Measurements from ENCODE around the genes SIDT1 and TIGIT.

- PRO-cap, 4 experiments: no peak in any of the 4 experiments
- RAMPAGE, long total RNA, 2 experiments: no peak in any of the 2 experiments
Measured at GRCh38 chr3:113247806-113248120, 36.4 kb downstream of the BOC start.

DNA sequence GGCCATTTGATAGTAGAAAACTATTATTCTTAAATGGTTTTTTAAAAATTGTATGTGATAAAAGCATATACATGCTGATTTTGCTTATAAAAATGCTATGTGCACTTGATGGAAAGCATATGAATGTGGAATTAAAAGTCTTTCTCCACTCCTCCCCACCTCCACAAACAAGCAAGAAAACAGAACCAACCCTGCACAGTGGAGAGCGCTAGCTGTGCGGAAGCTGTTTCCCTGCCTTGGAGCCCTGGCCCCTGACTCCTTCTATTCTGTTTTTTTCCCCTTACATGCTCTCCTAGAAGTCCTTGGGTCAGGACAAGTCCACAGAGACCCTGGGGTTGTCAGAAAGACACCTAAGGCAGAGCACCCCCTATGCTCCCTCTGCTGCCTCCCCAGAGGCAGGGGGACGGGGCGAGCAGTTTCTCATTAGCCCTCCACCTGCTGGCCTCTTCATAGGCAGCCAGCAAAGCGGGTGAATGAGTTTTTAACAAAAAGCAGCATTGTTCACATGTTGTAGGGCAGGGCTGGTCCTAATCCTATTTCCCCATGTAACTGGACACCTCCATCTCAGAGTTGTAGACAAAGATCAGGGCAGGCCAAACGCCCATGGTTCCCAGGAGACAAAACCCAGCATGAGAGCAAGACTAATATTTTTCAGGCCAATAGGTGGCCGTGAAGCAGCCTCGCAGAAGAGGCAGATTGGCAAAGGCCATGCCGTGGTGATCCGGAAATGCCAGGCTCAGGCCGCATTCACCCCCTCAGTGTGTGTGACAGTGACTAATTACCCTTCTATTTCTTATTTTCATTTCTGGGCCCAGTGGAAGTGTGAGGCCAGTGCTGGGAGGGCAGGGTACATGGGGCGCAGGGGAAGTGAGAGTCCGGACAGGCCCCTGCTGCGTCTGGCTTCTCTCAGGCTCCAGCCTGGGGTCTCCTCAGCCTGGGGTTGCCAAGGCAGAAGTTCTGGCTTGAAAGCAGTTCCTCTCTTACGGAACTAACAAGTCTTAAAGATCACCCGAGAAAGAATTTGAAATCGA lies 64.5 kb downstream of the BOC start:
- PRO-cap, 4 experiments: peak in 1 of 4 experiments; most common plus-strand start position 814 of the sequence (in 1)
- RAMPAGE, long total RNA, 2 experiments: no peak in any of the 2 experiments

GRCh38 chr3:113488833-113489427 lies 26.0 kb downstream of the SPICE1 start:
- PRO-cap, 4 experiments: no peak in any of the 4 experiments
- RAMPAGE, long total RNA, 2 experiments: no peak in any of the 2 experiments

DNA sequence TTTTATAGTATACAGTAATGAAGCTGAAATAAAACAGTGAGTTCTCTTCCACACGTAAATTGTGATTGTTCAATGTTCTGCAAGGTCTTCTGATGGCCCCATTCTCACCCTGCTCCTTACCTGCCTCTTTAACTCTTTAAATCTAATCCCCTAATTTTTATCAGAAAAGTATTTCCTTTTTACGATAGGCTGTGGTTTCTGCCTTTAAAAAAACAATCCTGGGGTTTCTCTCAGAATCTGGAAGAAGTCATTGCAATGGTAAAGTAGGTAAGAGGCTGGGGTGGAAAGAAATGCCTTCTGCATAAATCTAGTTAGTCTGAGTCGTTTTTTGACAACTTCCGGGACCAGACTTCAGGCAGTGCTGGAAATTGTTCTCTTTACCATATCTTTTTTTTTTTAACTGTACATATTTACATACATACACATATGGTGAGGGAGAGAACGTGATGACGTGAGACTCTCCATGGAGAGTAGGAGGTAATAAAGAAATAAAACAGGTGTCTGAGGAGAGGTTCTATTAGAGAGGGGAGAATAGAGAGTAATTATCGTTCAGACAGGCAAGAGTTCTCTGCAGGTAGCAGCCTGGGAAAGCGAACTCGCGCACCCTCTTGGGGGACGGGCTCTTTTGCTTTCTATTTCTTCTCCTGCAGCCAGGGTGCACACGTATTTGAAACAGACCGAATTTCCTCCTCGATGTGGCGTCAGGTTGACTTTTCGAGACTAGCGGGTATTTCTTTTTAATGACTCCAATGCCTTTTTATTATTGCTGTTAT lies at the start of gene SIDT1:
Gene SIDT1, plus strand, starts transcription at position 664 of the 773 bp plus-strand sequence.
- PRO-cap, 4 experiments: peak in 3 of 4 experiments; most common plus-strand start position 664 of the sequence (in 2); most common minus-strand start position 570 of the sequence (in 2)
- RAMPAGE, long total RNA, 2 experiments: no peak in any of the 2 experiments

DNA sequence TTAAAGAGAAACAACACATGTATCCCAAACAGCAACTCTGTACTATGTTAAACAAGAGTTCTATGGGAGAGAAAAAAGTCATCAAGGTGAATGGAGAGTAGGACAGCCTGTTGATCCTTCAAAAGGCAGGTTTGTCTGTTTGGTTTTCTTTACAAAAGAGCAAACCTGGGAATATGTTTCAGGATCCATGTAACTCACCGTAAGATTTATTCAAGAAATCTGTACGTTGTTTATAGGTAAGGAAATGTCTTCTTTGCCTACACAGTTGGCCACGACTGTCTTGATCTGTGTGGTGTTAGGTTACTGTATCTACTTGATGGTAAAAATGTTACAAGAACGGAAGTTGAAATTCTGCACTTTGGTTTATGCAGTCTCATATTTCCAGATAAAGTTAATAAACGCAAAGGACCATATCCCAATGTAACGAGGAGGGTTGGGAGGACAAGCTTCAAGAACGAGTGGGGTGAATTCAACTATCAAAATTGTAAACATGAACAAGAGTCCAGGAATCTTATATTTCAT lies 1.1 kb downstream of the USF3 start:
- PRO-cap, 4 experiments: peak in 3 of 4 experiments; most common plus-strand start position 418 of the sequence (in 3); most common minus-strand start position 277 of the sequence (in 1)
- RAMPAGE, long total RNA, 2 experiments: no peak in any of the 2 experiments

DNA sequence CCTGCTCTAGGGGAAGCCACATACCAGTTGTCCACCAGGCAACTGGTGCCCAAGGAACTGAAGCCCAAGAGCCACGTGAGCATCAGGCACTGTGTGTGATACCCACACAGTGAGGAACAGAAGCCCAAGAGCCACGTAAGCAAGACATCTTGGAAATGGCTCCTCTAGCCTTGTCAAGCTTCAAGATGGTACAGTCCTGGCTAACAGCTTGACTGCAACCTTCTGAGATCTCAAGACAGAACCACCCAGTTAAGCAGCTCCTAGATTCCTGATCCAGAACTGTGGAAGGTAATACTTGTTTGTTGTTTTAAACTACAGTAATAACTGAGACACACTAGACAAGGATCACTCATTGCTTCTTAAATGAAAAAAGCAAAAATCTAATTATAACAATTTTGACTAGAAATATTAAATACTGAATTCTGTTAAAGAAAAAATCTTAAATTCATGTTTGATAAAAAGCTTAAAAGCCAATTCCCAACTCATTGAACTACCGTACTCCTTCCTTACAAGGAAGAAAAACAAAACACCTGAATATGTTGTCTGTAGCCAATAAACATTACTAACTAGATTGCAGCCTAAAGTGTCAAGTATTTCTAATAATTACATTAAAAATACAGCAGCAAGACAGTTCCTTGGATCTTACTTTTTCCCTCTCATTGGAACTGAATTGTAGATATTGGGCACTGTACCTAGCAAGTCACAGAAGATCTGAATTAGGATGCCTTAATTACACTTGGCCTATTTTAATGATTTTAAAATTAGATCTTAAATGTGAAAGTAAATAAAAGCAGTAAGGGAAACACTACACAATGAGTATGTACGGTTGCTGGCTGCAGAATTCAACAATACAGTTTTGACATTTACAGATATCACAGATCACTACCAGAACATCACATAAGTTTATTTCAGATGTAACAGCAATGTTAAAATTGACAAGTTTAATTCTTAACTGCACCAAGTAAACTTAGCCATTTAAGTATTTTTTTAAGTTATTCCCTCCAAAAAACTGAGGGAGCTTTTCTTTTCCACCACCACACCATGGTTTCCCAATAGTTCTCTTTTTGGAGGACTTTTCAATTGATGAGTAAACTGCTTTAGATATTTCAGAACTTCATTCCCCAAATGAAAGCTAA lies 22.0 kb upstream of the USF3 start:
- PRO-cap, 4 experiments: no peak in any of the 4 experiments
- RAMPAGE, long total RNA, 2 experiments: no peak in any of the 2 experiments

GRCh38 chr3:113754473-113754912 lies 7.7 kb downstream of the ATP6V1A start:
- PRO-cap, 4 experiments: peak in 1 of 4 experiments; most common minus-strand start chr3:113754656 (in 1)
- RAMPAGE, long total RNA, 2 experiments: no peak in any of the 2 experiments

- PRO-cap, 4 experiments: no peak in any of the 4 experiments
- RAMPAGE, long total RNA, 2 experiments: no peak in any of the 2 experiments
Measured at GRCh38 chr3:113948806-113949107, 944 bp downstream of the ZDHHC23 start.

- PRO-cap, 4 experiments: peak in 4 of 4 experiments; most common plus-strand start chr3:113969260 (in 3); most common minus-strand start chr3:113969099 (in 1)
- RAMPAGE, long total RNA, 2 experiments: no peak in any of the 2 experiments
Measured at GRCh38 chr3:113968855-113969398, 21.1 kb downstream of the ZDHHC23 start.

- PRO-cap, 4 experiments: peak in 2 of 4 experiments; most common plus-strand start chr3:114231851 (in 2); most common minus-strand start chr3:114231755 (in 1)
- RAMPAGE, long total RNA, 2 experiments: no peak in any of the 2 experiments
Measured at GRCh38 chr3:114231638-114232036, 5.7 kb downstream of the ZNF80 start.

DNA sequence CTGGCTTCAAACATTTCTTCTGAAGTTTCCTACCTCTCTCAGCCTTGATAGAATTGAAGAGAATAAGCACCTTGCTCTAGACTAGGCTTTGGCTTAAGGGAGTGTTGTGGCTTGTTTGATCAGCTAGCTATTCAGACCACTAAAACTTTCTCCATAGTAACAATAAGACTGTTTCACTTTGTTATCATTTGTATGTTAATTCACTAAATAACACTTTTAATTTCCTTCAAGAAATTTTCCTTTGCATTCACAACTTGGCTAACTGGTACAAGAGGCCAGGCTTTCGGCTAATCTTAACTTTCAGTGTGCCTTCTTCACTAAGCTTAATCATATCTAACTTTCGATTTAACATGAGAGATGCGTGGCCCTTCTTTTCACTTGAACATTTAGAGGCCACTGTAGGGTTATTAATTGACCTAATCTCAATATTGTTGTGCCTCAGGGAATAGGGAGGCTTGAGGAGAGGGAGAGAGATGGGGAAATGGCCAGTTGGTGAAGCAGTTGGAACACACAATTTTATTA lies 8.0 kb upstream of the TIGIT start:
- PRO-cap, 4 experiments: no peak in any of the 4 experiments
- RAMPAGE, long total RNA, 2 experiments: no peak in any of the 2 experiments

GRCh38 chr3:114293419-114294482 lies at the start of gene TIGIT:
TSS of gene TIGIT (plus strand) at chr3:114294028.
- PRO-cap, 4 experiments: no peak in any of the 4 experiments
- RAMPAGE, long total RNA, 2 experiments: start-site peak on the plus strand in 1 of 2 experiments, at chr3:114293996-114294043 at its widest, 6 reads per replicate

GRCh38 chr3:114564952-114566186 lies 271.5 kb downstream of the TIGIT start:
- PRO-cap, 4 experiments: no peak in any of the 4 experiments
- RAMPAGE, long total RNA, 2 experiments: no peak in any of the 2 experiments

DNA sequence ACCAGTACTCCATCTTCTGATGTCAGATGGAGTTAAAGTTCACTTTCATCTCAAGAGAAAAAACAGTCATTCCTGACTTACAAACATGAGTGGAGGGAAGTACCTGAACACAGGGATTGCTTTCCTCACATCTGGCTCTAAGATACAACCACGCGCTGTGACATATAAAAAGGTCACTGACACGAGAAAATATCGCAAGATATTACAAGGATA lies 424.5 kb downstream of the TIGIT start:
- PRO-cap, 4 experiments: peak in 4 of 4 experiments; most common plus-strand start position 128 of the sequence (in 3); most common minus-strand start position 139 of the sequence (in 4)
- RAMPAGE, long total RNA, 2 experiments: no peak in any of the 2 experiments

DNA sequence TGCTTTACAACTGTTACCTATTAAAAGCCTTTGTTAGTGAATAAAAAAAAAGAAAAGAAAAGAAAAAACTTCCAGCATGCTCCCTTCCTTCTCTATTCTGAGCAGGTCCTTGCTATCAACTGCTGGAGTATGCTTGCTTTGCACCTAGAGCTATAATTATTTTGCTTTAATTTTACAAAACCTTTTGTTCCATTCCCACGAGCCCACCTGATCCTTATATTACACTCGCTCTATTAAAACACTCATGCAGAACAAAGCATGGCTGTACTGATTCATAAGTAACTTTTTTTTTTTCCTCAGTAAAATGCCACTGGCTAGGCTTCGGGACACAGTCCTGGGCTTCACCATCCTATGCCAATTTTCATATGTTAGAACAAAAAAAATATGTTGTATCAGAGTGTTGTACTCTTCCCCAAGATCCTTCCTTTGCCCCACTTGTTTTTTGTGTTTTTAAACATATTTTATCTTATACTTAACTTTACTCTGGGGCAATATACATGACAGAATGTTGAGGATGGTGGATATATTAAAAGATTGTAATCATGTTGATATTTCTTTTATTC lies 372.1 kb downstream of the ZBTB20 start:
- PRO-cap, 4 experiments: no peak in any of the 4 experiments
- RAMPAGE, long total RNA, 2 experiments: no peak in any of the 2 experiments

- PRO-cap, 4 experiments: no peak in any of the 4 experiments
- RAMPAGE, long total RNA, 2 experiments: no peak in any of the 2 experiments
Measured at GRCh38 chr3:114863729-114864160, 283.3 kb downstream of the ZBTB20 start.

DNA sequence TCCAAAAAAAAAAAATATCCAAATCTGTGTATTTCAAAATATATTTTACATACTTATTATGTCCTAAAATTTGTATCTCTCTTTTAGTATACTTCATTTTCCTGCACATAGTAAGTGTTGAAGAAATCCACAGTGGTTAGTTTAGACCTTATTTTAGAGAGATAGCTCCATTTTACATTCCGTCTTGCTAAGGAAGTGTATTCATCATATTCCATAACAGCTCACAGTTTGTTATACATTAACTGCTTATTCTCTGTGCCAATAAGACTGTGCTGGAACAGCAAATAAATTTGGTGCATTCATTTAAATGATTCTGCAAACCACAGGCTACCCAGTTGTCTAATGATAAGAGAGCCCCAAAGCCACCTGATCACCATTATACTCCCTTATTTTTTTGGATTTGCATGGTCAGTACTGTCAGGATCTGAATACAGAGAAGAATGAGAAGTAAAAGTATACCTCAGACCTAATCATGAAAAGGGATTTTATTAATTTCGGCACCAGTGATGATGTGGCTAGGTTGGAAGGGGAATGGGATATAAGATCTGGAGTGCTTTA lies 255.0 kb downstream of the ZBTB20 start:
- PRO-cap, 4 experiments: peak in 2 of 4 experiments; most common plus-strand start position 306 of the sequence (in 1); most common minus-strand start position 225 of the sequence (in 1)
- RAMPAGE, long total RNA, 2 experiments: no peak in any of the 2 experiments

GRCh38 chr3:115085123-115085750 lies 61.9 kb downstream of the ZBTB20 start:
- PRO-cap, 4 experiments: no peak in any of the 4 experiments
- RAMPAGE, long total RNA, 2 experiments: no peak in any of the 2 experiments

DNA sequence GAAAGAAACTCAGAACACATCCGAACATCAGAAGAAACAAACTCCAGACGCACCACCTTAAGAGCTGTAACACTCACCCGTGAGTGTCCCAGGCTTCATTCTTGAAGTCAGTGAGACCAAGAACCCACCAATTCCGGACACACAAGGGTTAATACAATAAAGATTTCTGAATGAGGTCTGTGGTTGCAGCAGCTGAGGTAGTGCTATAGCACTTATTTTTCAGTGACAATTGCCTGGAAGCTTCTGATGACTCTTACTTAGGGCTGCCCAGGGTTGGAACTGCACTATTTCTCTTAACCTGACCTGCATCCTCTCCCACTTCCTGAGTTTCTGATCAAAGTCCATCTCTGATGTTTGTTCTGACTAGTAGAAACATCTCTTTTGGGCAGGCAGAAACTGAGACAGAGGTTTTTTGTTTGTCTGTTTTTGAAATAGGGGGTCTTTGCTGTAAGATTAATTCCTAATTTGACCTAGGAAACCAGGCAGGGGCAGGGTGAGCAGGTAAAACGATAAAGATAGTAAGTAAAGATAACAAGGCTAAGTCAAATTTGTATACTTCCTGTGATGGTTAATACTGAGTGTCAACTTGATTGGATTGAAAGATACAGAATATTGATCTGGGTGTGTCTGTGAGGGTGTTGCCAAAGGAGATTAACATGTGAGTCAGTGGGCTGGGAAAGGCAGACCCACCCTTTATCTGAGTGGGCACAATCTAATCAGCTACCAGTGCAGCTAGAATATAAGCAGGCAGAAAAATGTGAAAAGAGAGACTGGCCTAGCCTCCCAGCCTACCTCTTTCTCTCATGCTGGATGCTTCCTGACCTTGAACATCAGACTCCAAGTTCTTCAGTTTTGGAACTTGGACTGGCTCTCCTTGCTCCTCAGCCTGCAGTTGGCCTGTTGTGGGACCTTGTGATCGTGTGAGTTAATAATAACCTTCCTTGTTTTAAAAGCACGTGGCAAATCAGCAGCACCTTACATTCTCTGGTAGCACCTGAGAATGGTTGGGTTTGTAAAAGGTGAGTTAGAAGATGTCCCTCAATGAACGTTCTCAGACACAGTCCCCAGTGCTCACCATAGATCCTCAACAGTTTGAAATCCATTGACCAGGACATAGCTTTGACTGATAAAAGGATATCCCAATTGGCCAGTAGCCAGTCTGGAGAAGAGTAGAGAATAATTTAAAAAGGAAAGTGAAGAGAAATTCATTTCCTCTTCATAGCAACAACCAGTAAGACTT lies 169.3 kb downstream of the GAP43 start:
- PRO-cap, 4 experiments: peak in 2 of 4 experiments; most common plus-strand start position 371 of the sequence (in 1); most common minus-strand start position 281 of the sequence (in 2)
- RAMPAGE, long total RNA, 2 experiments: start-site peak on the minus strand in 1 of 2 experiments, centred at position 254 of the sequence, 14 reads per replicate

DNA sequence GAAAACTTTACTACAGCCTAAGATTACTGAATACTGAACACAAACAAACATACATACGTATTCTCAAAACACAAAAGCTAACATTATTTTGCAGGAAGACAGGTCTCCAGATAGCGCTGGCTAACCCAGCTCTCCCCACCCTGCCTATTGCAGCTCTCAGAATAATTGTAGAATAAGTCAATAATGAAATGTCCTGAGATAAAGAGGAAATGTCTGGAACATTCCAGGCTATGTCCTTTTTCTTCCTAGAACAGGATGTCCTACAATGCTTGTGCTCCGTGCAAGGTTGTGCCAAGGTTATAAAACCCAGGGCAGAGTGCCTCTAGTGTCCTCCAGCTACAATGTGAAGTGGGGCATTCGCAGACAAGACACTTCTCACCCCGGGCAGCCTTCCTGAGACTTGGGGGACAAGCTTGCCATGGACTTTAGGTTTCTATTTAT lies 1164.8 kb upstream of the LSAMP start:
- PRO-cap, 4 experiments: peak in 1 of 4 experiments; most common minus-strand start position 149 of the sequence (in 1)
- RAMPAGE, long total RNA, 2 experiments: no peak in any of the 2 experiments

Data from right lobe of liver (tissue), 4 donors.